Adrenal gland (tissue), 7 donors: ENCODE measurements around the gene RANBP2.

- PRO-cap, 3 experiments: no peak in any of the 3 experiments
- RAMPAGE, long total RNA, 4 experiments: no peak in any of the 4 experiments
- RRBS: no CpG with 5 or more reads among the region's 15 CpGs
These were observed 31.3 kb downstream of the ECRG4 start for GRCh38 chr2:106096668-106097216.

- PRO-cap, 3 experiments: no peak in any of the 3 experiments
- RAMPAGE, long total RNA, 4 experiments: no peak in any of the 4 experiments
- RRBS: 85% methylated on average over 1 of the region's 26 CpGs
These were observed 63.7 kb downstream of the UXS1 start for GRCh38 chr2:106130102-106131149.

DNA sequence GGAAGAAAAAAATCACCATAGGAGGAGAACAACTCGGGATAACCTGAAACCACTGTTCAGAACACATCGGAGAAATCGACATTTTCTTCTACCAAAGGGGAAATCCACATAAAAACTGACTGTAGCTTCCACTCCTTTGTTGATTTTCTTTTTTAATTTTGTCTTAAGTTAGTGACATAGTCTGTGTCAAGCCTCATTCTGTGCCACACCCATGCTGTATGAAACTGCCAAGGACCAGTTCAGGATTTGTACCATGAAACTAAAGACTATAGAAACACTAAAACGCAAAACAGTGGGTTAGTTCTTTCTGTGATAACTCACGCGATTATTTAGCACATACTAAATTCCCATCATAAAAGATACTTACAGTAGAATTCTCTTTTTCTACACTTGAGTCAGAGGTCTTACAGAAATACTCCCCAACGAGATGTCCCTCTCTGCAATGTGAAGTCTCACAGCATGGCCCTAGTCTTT, 54.5 kb downstream of the UXS1 start:
- PRO-cap, 3 experiments: no peak in any of the 3 experiments
- RAMPAGE, long total RNA, 4 experiments: no peak in any of the 4 experiments
- RRBS: no CpG with 5 or more reads among the region's 7 CpGs

DNA sequence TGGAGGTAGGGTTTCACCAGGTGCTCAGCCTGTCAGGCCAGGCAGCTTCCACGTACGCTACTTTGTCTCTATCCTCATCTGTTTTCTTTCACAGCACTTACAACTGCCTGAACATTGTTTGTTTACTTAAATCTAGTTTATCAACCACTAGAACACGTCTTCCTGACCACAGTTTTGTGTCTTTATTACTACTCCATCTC, 11.4 kb upstream of the UXS1 start:
- PRO-cap, 3 experiments: no peak in any of the 3 experiments
- RAMPAGE, long total RNA, 4 experiments: no peak in any of the 4 experiments
- RRBS: no CpG with 5 or more reads among the region's 3 CpGs

- PRO-cap, 3 experiments: no peak in any of the 3 experiments
- RAMPAGE, long total RNA, 4 experiments: no peak in any of the 4 experiments
- RRBS: 75% methylated on average over 9 of the region's 29 CpGs
These were observed 116.6 kb upstream of the UXS1 start for GRCh38 chr2:106310549-106311208.

DNA sequence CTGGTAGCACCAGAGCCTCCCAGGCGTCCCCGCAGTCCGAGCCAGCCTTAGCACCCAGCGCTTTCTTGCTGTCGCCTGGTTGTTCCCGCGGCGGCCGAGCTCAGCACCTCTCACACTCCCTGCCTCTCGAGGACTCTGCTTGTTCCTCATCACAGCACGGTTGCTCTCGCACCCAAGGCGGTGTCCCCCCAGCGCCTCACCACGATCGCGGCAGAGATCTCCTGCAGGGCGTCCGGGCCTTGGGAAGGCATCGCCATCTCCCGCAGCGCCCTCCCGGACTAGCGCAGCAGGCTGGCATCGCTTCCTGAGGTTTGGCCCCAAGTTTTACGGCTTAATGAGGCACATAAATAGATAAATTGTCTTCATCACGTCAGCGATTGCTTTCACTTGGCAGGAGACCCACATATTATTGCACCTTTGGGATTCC, 125.4 kb downstream of the RGPD3 start:
- PRO-cap, 3 experiments: no peak in any of the 3 experiments
- RAMPAGE, long total RNA, 4 experiments: no peak in any of the 4 experiments
- RRBS: 68% methylated on average over 5 of the region's 28 CpGs

- PRO-cap, 3 experiments: no peak in any of the 3 experiments
- RAMPAGE, long total RNA, 4 experiments: no peak in any of the 4 experiments
- RRBS: no CpG with 5 or more reads among the region's 1 CpG
These were observed 381.8 kb upstream of the RGPD4 start for GRCh38 chr2:107444891-107445345.

- PRO-cap, 3 experiments: peak in 1 of 3 experiments; most common plus-strand start chr2:108535567 (in 1); most common minus-strand start chr2:108535547 (in 1)
- RAMPAGE, long total RNA, 4 experiments: no peak in any of the 4 experiments
- RRBS: no CpG with 5 or more reads among the region's 6 CpGs
These were observed 1.1 kb downstream of the LIMS1 start for GRCh38 chr2:108535482-108535656.

DNA sequence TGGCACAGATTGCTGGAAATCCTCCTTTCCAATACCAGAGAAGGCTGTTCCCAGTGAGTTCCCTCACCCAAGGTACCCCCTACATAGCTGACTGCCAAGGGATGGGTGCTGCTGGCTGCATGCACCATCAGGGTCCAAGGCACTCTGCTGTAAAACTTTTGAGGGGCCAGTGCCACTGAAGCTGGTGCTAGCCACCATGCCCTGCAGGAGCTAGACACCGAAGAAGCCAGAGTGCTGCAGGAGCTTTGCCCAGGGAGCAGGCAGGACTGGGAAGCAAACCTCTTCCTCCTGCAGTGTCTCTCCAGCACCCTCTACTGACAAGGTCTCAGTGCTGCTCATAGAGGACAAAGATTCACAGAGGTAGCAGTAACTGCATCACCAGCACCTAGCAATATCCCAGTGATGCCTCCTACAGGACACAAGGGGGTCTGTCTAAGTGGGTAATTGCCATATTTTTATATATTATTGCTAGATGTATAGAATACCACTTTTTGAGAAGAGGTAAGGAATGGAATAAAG, 83.0 kb upstream of the RANBP2 start:
- PRO-cap, 3 experiments: peak in 1 of 3 experiments; most common plus-strand start position 350 of the sequence (in 1); most common minus-strand start position 219 of the sequence (in 1)
- RAMPAGE, long total RNA, 4 experiments: no peak in any of the 4 experiments
- RRBS: no CpG with 5 or more reads among the region's 1 CpG

GRCh38 chr2:108719198-108720002, at the start of gene RANBP2:
TSS of gene RANBP2 (plus strand) at chr2:108719482.
- PRO-cap, 3 experiments: peak in 3 of 3 experiments; most common plus-strand start chr2:108719482 (in 2); most common minus-strand start chr2:108719383 (in 3)
- RAMPAGE, long total RNA, 4 experiments: start-site peak on the plus strand in 3 of 4 experiments, at chr2:108719468-108719540 at its widest, 751 to 1,724 reads per replicate
- RRBS: under 1% methylated on average over 11 of the region's 92 CpGs

DNA sequence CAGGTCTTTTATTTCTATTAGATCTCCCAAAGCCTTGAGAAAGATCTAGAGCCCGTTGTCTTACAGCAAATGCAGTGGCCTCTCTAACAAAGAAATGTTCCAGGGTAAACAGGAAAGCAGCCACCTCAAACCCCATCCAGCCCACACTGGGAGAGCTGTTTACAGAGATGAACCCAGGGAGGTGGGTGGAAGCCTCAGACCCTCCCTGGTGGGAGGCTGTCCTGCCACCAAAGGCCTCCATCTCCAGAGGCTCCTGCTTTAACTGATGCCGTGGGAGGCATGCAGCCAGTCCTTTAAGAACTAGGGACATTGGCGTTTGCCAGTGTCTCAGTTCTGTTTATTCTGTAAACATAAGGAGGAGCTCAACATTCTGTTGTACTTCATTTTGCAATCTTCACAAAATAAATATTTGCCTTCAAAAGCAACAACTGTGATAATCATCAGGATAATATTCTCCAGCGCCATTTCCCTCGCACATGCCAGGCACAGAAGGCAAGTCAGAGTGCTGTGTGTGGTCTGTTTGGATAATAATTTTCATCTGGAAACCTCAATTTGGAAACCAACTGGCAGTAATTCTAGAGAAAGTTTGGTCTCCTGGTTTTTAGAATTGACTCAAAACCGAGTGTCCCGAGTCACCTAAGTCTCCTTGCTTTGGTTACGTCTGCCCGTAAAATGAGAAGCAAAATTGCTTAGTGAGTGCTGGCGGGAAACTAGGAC, 6.7 kb downstream of the EDAR start:
- PRO-cap, 3 experiments: no peak in any of the 3 experiments
- RAMPAGE, long total RNA, 4 experiments: no peak in any of the 4 experiments
- RRBS: no CpG with 5 or more reads among the region's 10 CpGs

GRCh38 chr2:108987274-108987487, 1.8 kb downstream of the EDAR start:
- PRO-cap, 3 experiments: no peak in any of the 3 experiments
- RAMPAGE, long total RNA, 4 experiments: no peak in any of the 4 experiments
- RRBS: no CpG with 5 or more reads among the region's 4 CpGs

DNA sequence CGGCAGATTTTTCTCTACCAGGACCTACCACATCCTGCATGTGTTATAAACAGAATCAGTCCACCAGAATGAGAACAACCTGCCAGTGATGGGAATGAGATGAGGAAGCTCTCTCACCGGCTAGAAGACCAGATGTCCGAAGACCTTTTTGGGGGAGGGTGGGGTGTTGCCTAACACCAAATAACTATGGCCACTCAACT, 88.5 kb downstream of the SH3RF3 start:
- PRO-cap, 3 experiments: no peak in any of the 3 experiments
- RAMPAGE, long total RNA, 4 experiments: no peak in any of the 4 experiments
- RRBS: 68% methylated on average over 2 of the region's 3 CpGs

DNA sequence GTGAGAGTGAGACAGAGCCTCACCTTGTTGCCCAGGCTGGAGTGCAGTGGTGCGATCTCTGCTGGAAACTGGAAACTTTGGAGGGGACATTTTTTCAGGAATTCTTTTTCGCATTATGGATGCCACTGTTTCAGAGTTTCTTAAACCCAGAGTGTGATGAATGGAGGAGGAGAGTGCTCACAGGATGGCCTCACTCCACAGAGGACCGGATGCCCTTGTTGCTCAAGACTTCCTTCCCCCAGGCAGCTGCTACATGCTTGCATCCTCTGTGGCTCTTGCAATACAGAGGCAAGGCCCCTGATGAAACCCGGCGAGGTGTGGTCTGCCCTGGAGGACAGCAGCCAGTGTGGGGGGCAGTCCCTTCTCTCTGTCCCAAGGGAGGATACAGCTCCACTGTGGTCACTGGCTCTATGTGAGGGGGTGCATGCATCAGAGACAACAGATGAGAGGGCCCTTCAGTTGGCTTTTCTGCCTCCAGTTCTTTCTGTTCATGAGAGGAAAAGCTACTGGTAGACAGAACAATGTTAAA, 109.6 kb downstream of the SH3RF3 start:
- PRO-cap, 3 experiments: no peak in any of the 3 experiments
- RAMPAGE, long total RNA, 4 experiments: start-site peak on the minus strand in 1 of 4 experiments, centred at position 253 of the sequence, 5 reads per replicate
- RRBS: 69% methylated on average over 2 of the region's 5 CpGs

GRCh38 chr2:109254399-109254997, 125.5 kb downstream of the SH3RF3 start:
- PRO-cap, 3 experiments: peak in 1 of 3 experiments; most common plus-strand start chr2:109254711 (in 1)
- RAMPAGE, long total RNA, 4 experiments: no peak in any of the 4 experiments
- RRBS: no CpG with 5 or more reads among the region's 11 CpGs

GRCh38 chr2:109279285-109280016, 150.4 kb downstream of the SH3RF3 start:
- PRO-cap, 3 experiments: peak in 2 of 3 experiments; most common plus-strand start chr2:109279730 (in 2)
- RAMPAGE, long total RNA, 4 experiments: no peak in any of the 4 experiments
- RRBS: no CpG with 5 or more reads among the region's 16 CpGs

DNA sequence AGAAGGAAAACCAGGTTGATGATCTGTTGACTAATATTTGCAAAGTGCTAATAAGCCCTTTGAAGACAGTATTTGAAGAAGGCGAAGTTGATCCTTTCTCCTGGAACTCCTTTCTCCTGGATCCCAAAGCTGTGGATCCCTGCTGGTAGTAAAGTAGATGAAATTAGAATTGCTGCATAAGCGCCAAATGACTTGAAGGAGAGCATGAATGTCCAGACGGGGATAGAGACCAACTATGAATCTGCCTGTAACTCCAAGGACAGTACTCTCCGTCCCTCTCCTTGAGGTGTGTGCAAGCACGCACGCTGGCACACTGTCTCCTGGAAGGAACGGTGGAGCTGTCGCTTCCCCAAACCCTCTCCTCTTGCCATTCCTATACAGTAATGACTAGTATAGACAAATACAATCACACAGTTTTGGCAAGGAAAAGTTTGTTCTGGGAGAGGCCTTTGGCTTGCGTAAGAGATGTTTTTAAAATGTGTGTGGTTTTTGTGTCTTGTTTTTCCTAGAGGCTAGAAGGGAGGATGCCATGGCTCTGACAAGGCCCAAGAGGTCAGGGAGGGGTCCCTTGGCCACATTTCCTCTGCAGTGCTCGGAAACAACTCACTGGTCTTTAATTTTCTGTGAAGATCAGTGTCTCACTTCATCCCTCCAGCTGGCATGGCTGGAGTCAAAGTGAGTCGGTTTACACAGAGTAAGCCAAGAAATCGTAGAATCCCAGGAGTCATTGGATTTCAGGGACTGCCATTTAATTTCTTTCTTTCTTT, 195.7 kb downstream of the SH3RF3 start:
- PRO-cap, 3 experiments: no peak in any of the 3 experiments
- RAMPAGE, long total RNA, 4 experiments: no peak in any of the 4 experiments
- RRBS: no CpG with 5 or more reads among the region's 12 CpGs

DNA sequence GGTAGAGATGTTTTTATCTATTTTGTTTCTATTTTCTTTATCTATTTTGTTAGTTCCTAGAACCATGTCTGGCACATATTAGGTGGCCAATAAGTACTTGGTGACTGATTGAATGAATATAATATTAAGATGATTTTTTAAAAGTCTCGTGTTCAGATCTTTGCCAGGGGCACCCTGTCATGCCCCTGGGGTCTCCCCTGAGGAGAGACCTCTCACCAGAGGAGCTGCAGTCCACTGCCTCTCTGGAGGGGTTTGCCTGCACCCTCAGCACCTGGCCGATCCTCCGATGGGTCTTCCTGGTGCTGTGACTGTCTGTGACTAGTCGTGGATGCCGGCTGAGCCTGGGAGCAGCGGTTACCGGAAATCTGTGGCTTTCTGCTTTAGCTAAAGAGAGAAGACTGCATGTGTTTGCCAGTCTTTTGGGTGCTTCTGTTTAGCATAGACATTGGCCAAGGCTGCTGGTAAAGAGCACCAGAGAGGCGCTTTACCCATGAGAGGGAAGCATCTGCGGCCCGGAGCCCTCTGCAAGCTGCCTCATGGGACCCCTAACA, 202.7 kb downstream of the SH3RF3 start:
- PRO-cap, 3 experiments: no peak in any of the 3 experiments
- RAMPAGE, long total RNA, 4 experiments: no peak in any of the 4 experiments
- RRBS: no CpG with 5 or more reads among the region's 10 CpGs

GRCh38 chr2:109447209-109447896, 166.4 kb downstream of the SEPTIN10 start:
- PRO-cap, 3 experiments: no peak in any of the 3 experiments
- RAMPAGE, long total RNA, 4 experiments: no peak in any of the 4 experiments
- RRBS: no CpG with 5 or more reads among the region's 11 CpGs

DNA sequence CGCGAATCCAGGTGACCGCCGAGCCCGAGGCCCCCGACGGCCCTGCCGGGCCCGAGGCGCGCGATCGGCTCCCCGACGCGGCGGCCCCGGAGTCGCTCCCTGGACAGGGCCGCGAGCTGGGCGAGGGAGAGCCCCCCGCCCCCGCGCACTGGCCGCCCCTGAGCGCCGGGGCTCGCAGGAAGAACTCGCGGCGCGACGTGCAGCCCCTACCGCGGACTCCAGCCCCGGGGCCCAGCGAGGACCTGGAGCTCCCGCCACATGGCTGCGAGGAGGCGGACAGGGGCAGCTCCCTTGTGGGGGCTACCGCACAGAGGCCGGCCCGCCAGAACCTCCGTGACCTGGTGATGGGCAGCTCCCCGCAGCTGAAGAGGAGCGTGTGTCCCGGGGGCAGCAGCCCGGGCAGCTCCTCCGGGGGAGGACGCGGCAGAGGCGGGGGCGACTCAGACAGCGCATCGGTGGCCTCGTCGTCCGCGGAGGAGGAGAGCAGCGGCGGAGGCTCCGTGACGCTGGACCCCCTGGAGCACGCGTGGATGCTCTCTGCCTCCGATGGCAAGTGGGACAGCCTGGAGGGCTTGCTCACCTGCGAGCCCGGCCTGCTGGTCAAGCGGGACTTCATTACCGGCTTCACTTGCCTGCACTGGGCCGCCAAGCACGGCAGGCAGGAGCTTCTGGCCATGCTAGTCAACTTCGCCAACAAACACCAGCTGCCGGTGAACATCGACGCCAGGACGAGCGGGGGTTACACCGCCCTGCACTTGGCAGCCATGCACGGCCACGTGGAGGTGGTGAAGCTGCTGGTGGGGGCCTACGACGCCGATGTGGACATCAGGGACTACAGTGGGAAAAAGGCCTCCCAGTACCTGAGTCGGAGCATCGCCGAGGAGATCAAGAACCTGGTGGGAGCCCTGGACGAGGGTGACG, 869 bp downstream of the SOWAHC start:
- PRO-cap, 3 experiments: no peak in any of the 3 experiments
- RAMPAGE, long total RNA, 4 experiments: no peak in any of the 4 experiments
- RRBS: 12% methylated on average over 51 of the region's 90 CpGs